ENCODE measurements around the genes RCVRN, MYH4, MYH1 and HS3ST3B1.

GRCh38 chr17:9905090-9905490, at the start of gene RCVRN:
RCVRN (minus strand) TSS chr17:9905271.
- PRO-cap = no peak

DNA sequence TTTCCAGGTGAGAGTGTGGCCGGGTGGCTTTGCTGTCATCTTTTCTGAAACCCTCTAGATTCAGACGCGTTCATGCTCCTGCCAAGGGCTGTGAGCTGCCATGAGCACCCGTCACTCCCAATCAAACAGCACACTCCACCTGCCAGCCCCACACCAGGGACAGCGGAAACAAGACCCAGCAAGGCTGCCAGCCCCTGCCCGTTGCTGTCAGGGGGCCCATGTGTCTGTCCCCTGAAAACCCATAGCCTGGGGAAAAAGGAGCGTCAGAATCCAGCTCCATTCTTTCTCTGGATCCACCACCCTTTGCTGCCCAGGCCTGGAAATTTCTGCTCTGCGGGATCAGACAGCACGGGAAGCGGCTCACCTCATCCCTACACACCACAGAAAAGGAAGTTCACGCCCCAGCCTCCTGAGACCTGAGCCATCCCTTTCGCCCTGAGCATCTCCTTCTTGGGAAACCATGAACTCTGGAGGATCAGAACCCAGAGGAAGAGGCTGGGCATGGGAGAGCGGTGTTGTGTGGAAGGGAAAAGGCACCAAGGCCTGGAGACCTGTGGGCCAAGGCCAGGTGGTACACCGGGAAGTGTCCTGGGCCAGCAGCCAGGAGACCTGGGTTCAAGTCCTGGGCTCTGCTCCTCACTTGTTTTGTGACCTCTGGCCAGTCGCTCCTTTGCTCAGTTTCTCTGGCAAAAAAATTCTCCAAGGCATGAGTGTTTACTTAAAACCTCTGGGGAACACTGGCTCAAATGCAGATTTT, 51.5 kb upstream of the RCVRN start:
- PRO-cap = no peak

- PRO-cap = no peak
These were observed 54.3 kb upstream of the RCVRN start for GRCh38 chr17:9959275-9959941.

DNA sequence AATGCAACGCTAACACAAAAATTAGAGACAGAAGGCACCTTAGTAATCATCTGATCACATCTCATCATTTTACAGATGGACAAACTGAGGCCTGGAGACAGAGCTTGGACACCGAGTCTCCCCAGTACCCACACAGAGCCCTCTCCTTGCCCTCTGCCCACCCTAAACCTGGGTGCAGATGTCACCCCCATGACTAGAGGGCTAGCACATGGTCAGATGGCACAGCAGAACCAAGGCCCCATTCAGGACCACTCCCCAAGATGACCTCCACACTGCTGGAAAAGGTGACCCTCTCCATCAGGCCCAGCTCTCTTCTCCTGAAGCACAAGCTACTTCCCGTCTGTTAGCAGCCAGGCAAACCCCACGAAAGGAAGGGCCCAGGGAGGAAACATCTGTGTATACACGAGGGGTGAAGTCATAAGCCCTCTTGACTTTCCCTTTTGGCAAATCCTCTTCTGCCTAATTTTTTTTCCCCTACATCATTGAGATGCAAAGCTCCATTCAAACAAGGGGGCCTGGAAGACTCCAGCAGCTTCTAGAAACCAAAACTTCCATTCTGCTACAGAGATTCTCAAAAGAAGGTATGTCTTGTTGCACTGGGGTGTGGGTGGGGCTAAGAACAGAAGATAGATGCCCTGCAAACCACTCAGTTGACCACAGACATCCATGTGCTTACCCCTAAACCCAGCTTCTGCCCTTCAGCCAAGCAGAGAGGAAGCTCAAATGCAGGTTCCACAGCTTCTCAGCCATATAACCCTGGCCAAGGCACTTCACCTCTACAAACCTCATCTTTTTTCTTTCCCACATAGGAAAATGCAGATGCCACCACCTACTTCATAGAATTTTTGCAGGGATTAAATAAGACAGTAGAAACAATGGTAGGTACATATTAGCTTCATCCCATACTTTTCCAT, 145.5 kb upstream of the RCVRN start:
- PRO-cap = unidirectional peak, minus-strand start at position 342 of the sequence

DNA sequence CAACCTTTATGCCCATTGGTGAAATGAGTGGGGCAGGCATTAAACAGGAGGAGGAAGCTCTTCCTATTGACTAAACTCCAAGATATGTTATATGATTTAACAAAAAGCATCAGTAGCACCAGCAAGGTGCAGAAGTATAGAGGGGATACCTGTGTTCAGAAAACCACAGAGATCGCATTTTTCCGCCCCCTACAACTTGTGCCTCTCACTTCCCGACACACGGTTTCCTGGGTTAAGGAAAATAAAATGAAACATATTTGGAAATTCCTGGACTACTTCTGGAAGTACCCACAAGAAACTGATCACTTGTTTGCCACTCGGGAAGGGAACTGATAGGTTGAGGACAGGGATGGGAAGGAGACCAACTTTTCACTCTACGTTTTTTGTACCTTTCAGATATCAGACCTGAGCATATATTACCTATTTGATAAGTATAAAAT, 85.0 kb downstream of the GAS7 start:
- PRO-cap = no peak

GRCh38 chr17:10119129-10120100, 79.0 kb downstream of the GAS7 start:
- PRO-cap = no peak

DNA sequence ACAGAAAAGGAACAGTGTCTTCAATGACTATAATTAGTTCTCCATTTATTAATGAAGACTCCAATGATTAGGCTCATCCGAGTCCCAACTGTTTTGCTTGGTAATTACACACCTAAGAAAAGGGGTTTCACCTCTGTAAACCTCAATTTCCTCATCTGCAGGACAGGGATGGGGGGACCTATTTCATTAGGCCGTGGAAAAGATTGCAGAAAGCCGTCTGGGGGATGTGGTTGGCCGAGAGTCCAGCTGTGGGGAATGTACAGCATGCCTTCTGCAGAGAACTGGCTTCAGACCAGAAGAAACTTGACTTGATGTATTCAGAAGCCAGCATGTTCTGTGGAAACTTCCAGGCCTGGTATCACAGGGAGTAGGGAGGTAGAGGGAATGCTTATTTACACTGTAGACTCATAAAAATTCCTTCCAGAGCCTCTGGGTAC, 11.6 kb upstream of the GAS7 start:
- PRO-cap = no peak

- PRO-cap = no peak
These were observed at the start of gene MYH4 for GRCh38 chr17:10469398-10469666. MYH4 (minus strand) TSS chr17:10469559.

GRCh38 chr17:10518327-10518691, at the start of gene MYH1:
MYH1 (minus strand) TSS chr17:10518542.
- PRO-cap = no peak

- PRO-cap = no peak
These were observed 34.1 kb downstream of the MYH3 start for GRCh38 chr17:10622909-10623476.

DNA sequence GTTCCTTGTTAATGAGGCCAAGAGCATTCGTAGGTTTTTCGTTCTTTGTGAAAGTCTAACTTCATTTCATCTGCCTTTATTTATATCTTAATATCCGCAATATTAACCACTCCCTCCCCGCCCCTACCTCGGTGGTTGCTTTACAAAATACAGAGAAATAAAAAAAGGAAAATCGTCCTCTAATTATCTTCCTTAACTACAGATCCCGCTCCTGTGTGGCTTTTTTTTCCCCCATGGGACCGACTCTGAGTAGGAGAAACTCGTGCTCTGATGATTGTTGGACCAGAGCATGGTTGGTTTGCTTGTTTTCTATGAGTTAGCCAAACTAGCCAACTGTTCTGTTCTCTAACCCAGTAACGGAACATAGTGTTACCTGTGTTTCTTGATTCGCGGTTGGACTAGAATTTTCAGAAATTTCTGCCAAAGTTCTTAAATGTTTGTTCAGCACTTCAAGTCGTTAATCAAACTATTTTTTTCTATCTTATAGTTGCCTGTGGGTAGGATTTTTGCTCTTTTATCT, 993 bp downstream of the ADPRM start:
- PRO-cap = no peak

- PRO-cap = bidirectional peak, plus-strand start at chr17:10738107, minus-strand start at chr17:10737943
These were observed 8.1 kb upstream of the TMEM220 start for GRCh38 chr17:10737804-10738388.

- PRO-cap = bidirectional peak, plus-strand start at chr17:11599209, minus-strand start at chr17:11598951
These were observed 583 bp downstream of the DNAH9 start for GRCh38 chr17:11598801-11599304.

DNA sequence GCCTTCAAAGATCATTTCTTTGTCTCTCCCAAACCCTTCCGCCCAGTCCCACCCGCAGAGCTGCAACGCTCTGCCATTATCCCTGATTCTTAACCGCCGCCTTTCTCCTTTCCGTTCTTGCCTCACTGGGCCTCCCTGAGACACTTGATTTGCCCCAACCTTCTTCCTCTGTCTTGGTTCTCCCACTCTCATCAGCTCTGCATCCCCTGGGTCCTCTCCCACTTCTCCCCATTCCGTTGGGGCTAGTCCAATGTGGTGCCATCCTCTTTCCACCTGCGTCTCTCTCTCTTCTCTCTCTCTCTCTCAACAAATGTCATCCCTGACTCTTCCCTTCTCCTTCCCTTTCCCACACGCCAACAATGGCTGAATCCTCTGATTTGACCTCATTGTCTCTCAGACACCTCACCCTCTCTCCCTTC, 501 bp upstream of the ZNF18 start:
- PRO-cap = no peak

DNA sequence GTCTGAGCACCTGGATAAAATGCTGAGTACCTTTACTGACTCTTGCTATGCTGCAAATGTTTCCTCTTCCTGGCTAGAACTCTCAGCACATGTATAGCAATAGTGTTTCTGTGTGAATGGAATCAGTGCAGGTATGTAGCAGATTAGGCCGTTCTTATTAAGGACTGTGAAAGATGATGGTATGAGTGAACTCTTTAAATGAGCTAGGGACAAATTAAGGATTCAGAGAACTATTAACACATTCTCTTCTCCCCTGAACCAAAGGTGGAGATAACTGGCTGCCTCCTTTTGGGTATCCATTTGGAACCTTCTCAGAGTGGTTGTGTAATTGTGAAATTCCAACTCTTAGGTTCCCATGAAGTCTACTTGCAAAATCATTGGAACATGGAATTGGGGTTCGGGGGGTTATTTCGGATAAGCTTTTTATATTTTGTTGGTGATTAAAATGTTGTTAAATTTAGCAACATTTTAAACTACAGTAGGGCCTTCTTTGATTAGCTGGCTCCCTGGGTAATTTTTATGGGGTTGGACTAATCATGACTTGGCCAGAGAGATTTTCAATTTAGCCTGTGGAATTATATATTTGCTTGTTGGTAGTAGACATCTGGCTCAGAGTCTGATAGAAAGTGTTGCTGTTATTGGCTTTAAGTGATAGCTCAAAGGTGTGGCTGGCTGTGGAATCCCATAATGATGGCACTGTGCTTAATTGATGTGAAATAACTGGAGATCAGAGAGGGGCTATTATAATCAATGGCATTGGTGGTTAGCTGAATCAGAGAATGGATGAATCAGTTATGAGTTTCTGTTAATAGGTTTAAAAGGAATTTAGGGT, 25.5 kb downstream of the MAP2K4 start:
- PRO-cap = no peak

DNA sequence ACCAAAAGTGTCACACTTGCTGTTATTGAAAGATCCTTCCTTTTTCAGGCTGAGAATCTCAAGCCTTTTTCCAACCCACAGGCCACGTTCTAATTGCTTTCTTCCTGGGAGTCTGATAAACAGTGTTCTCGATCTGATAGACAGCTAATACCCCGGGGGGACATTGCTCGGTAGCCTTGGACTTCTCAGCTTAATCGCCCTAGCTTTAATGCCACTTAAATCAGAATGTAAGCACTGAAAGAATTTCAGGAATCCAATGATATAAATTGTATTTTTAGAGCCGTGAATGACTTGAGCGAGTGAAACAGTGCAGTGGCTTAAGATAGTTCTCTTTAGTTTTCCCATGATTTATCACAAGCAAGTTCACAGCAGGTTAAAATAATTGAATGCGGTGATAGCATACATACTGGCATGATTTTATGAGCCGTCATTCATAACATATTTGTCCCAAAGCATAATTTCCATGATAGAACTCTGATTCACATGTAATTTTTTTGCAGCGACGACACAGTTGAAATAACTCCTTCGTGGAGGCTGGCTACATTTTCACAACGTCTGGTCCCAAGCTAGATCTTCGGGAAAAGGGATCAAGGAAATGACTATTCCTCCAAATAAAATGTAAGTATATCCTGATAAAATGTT, 116.1 kb upstream of the MYOCD start:
- PRO-cap = no peak

- PRO-cap = no peak
These were observed 1.1 kb downstream of the ARHGAP44 start for GRCh38 chr17:12790438-12790717.

DNA sequence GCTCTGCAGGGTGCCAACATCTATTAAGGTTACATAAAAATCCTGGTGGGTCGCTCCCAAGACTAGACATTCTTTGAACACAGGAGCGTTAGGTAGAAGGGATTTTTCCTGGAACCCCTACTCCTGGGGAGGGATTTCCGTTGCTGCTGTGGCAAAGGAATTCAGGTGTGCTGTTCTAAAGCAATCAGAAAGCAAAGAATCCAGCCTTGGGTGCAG, 1.3 kb downstream of the ARHGAP44 start:
- PRO-cap = no peak

DNA sequence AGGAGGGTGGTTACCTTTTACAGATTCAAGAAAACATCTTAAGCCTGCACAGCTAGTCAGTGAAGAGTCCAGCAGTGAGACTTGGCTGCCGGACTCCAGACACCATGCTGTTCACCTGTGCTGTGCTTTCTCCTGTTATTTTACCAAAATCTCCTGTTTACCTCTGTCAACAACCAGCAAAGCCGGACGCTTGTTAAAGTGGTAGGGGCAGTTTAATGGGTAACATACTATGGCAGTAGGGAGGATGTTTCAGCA, 41.8 kb downstream of the ARHGAP44 start:
- PRO-cap = unidirectional peak, plus-strand start at position 59 of the sequence

DNA sequence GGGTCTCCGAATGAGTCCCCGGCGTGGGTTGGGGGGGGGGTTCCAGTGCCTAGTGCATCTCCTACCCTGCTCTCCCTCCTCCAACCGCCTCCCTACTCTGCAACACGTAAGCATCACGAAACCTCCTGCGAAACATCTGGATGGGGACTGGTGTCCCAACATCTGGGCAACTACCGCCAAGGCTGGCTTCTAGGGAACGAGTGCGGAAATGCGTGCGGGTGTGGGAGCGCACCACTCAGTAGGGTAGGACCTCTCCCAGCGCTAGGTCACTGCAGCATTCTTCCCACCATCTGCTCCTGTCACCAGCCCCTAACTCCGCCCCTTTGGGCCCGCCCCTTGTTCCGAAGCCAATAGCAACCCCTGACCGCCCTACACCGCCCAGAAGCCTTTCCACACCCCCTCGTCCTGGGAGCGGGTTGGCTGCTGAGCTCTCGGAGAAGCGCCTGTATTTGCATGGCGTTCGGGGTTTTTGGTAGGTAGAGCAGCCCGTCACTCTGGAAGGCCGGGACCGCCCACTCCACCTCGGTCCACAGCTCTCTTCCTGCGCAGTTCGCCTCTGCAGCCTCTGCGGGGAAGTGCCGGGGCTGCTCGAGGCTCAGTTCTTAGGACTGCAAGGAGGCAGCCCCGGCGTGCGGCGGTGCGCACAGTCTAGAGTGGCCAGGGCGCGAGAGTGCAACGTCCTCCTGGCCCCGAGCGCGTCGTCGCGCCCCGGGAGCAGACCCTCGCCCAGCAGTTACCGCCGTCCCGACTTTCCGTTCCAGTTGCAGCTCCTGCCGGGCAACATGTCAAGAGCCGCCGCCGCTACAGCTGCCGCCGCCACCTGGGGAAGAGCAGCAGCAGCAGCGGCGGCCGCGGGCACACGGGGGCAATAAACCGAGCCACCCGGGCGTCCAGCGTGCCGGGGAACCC, at the start of gene HS3ST3B1:
Gene HS3ST3B1, plus strand, starts transcription at position 546 of the 909 bp plus-strand sequence.
- PRO-cap = bidirectional peak, plus-strand start at position 548 of the sequence, minus-strand start at position 271 of the sequence